Neural cell (in vitro differentiated cells): ENCODE data around the genes DDX41, PHYKPL and ZNF354C.

- RAMPAGE, long total RNA = start-site peak on the minus strand at chr5:177516891-177516957, 369 and 432 reads in 2 replicates; start-site peak on the plus strand at chr5:177517061-177517100, 19 and 16 reads in 2 replicates
These were observed at the start of gene DDX41 for GRCh38 chr5:177516860-177517860. Gene DDX41, minus strand, starts transcription at chr5:177516961.

GRCh38 chr5:177542701-177543659 lies 11.4 kb downstream of the FAM193B start:
- RAMPAGE, long total RNA = no peak

GRCh38 chr5:177604827-177605502 lies 5.0 kb downstream of the B4GALT7 start:
- RAMPAGE, long total RNA = no peak

- RAMPAGE, long total RNA = no peak
These were observed 6.3 kb downstream of the B4GALT7 start for GRCh38 chr5:177606033-177606850.

GRCh38 chr5:178006650-178007088 lies 10.6 kb upstream of the PROP1 start:
- RAMPAGE, long total RNA = no peak

DNA sequence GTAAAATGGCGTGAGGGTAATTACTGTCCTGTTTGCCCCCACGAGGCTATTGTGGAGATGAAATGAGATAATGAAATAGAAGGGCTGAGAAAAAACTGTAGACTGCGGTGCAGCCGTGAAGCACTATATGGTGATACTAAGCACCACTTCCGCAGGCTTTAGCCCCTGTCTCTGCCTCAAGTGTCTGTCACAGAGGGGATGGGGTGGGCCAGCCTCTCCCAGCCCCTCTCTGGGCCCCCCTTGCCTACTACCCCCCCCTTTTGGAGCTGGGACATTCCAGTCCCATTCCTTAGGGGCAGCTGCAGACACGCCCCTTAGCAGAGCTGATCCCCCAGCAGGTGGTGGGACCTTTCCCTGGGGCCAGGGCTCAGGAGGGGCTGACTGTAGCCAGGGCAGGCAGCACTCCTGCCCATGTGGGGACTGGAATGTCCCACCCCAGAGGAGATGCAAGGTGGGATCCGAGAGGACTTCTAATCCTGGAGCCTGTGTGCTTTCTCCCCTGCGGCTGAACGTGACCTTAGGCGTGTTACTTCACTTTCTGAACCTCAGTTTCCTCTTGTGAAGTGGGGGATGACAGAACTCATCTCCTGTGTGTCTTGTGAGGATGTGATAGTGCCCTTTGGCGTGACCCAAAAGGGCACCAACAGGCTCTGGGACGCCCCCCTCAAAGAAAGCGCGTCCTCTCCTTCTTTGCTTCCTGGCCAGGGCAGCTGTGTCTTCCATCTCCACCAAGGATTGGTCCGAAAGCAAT lies 1.9 kb downstream of the N4BP3 start:
- RAMPAGE, long total RNA = no peak

DNA sequence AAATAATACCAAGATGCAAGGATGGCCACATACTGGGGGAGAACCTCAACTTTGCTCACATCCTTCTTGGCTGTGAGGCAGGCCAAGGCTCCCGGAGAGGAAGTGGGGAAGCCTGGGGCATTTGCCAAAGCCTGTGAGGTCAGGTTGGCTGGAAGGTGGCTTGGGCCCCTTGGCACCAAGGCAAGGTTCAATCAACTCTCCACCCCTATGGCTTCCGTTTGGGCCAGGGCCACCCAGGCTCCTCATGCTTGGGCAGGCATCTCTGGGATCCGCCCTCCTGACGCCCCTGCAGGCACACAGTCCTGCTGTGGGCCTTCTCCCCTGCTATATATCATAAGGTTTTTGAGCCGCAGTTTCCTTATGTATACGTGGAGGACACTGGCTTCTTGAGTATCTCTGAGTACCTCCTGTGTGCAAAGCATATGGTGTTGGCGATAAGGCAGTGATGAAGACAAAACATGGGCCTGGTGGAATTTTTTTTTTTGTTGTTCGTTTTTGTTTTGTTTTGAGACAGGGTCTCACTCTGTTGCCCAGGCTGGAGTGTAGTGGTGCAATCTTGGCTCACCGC lies 3.5 kb upstream of the RMND5B start:
- RAMPAGE, long total RNA = no peak

DNA sequence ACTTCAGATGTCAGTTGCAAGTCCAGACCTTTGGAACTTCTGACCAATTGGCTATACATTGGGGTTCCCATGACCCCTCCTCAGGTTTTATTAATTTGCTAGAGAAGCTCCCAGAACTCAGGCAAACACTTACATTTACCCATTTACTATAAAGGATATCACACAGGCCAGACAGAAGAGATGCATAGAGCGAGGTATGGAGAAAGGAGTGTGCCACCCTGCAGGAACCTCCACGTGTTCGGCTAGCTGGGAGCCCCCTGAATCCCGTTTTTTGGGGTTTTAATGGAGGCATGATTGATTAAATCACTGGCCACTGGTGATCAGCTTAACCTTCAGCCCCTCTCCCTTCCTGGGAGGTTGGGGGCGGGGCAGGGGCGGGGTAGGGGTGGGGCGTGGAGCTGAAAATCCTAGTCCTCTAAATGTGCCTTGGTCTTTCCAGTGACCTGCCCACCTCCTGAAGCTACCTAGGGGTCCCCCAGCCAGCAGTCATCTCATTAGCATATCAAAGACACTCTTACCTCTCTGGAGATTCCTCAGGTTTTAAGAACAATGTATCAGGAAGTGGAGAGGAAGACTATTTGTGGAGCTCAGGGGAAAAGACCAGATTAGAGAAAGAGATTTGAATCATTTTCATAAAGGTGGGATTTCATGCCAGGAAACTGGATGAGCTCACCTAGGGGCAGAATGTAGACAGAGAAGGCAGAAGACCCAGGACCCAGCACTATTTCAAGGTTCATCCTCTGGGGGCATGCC lies 7.2 kb downstream of the GMCL2 start:
- RAMPAGE, long total RNA = no peak

GRCh38 chr5:178222274-178223126 lies 10.1 kb downstream of the PHYKPL start:
- RAMPAGE, long total RNA = no peak

DNA sequence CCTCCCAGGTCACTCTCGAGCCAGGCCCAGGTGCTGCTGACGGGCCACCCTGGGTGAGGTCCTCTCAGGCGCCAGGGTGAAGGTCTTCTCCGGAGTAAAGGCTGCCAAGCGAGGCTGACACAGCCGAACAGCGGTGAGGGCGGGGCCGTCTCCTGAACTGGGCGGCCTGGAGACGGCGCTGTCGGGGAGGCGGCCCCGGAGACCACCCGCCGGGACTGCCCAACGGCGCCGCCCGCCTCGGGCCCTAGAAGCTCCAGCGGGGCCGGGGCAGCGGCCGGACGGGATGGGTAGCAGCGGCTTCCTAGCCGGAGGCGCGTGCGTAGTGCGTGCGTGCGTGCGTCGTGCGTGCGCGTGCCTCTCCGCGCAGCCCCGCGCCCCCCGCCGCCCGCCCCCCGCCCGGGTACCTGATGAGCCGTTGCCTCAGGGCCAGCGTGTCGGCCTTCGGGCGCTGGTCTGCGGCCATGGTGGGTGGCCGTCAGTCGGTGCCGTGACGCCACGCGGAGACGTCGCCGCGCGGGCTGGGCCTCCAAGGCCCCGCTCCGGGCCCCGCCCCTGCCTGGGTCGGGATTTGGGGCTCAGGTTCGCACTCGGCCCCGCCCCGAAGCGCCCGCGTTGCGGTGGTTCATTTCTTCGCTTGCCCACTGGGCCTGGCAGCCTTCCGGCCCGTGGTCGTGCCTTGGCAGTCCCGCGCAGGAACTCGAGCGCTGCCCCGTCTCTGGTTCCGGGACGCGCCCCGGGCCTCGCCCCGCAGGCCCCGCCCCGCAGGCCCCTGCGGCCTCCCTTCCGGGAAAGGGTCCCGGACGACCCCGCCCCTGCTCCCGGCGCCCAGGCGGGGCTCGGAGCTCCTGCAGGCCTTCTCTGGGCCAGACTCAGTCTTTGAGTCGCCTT lies at the start of gene PHYKPL:
Gene PHYKPL (minus strand): TSS at position 715 of the 888 bp plus-strand sequence.
- RAMPAGE, long total RNA = no peak

DNA sequence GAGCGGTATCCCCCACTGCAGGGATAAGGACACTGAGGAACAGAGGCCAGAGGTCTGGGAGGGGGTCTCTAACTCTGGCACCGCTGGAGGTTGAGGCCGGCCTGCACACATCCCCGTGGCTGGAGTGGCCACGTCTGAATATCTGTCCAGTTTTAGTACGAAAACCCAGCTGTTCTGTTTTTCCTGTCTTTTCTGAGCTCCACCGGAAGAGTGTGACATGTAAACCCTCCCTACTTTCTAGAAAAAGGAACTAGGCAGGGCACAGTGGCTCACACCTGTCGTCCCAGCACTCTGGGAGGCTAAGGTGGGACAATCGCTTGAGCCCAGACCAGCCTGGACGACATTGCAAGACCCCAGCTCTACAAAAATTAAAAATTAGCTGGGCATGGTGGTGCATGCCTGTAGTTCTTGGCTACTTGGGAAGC lies 8.1 kb upstream of the PHYKPL start:
- RAMPAGE, long total RNA = no peak

GRCh38 chr5:178527185-178527866 lies 62.9 kb downstream of the COL23A1 start:
- RAMPAGE, long total RNA = no peak

DNA sequence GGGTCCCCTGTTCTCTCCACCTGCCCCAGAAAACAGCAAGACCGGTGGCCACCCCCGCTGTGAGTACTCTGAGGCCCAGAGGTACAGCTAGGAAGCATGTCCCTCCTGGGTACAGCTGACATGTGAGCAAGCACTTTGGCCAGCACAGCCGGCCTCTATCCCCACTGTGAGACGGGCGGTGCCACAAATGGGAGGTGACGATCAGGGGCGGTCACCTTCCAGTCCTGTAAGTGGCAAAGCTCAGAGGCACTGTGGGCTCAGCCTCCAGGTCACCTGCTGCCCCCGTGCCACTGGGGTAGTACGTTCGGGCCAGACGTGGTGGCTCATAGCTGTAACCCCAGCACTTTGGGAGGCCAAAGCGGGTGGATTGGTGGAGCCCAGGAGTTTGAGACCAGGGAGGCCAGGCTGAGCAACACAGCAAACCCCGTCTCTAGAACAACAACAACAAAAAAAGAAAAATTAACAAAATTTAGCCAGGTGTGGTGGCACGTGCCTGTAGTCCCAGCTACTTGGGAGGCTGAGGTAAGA lies 45.7 kb downstream of the COL23A1 start:
- RAMPAGE, long total RNA = no peak

- RAMPAGE, long total RNA = no peak
These were observed at the start of gene ZNF354C for GRCh38 chr5:179059945-179060925. Gene ZNF354C, plus strand, starts transcription at chr5:179060373.

GRCh38 chr5:179145999-179146745 lies 86.0 kb downstream of the ZNF354C start:
- RAMPAGE, long total RNA = no peak

GRCh38 chr5:179275567-179276420 lies 69.5 kb downstream of the ADAMTS2 start:
- RAMPAGE, long total RNA = no peak

GRCh38 chr5:179459756-179460204 lies 90.6 kb upstream of the RUFY1 start:
- RAMPAGE, long total RNA = no peak

DNA sequence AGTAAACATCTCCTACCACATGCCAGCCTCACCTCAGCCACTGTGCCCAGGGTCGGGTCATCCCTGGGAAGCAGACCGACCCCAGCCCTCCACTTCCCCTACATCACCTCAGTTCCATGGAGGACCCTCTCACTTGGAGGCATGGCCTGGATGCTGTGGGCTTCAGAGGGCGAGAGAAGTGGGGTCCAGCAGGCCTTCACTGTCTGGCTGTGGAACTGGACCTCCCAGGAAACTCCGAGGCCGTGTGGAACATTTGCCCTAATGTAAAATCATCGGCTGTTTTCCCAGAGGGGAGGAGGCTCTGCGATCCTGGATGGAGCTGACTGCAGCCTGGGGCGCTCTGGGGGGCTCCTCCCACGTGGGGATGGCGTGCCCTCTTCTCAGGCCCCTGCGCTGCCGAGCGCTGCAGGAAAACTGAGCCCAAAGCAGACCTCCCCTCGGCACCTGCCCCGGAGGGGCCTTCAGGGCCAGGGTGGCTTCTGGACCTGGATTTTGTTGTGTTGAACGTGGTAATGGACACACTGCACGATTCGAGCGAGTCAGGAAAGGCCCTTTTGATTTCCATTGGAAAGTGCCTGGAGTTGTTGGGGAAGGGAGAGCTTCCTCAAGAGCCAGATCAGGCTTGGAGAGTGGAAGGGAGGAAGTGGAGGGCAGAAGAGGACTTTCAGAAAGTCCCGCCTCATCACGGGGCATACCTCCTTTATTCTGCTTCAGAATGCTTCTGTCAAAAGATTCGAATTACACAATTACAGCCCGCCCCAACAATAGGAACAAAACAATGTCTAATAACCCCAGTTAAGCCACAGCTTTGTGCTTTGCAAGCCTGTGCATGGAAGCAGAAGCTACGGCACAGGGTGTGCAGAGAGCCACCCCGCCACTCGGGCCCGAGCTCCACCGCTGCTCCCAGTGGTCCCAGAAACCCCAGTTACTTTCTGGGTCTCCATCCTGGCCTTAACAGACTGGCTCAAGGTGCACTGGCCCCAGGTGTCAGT lies 23.8 kb downstream of the HNRNPH1 start:
- RAMPAGE, long total RNA = no peak

GRCh38 chr5:179610187-179611294 lies 12.9 kb downstream of the HNRNPH1 start:
- RAMPAGE, long total RNA = no peak

GRCh38 chr5:179614196-179614741 lies 9.2 kb downstream of the HNRNPH1 start:
- RAMPAGE, long total RNA = no peak